Uterus (tissue), 7 donors: ENCODE measurements around a stretch of chr10.

DNA sequence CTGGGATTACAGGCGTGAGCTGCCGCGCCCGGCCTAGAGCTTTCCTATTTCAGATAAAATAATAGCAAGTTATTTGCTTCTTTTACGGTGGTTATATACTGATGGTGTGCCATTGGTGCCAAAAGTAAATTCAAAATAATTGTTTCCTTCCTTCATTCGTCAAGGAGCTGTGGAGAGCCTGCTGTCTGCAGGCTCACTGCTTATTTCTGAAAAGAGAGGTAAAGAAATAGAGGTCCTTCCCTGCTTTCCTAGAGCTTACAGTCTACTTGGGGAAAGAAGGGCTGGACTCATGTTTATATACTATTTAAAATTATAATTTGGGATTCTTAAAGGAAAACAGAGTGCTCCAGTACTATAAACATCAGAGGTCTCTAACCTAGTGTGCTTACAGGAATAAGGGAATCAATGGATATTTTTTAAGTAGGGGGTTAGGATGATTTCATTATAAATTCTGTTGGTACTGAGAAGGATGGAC lies 22.8 kb downstream of the TAF3 start:
- PRO-cap, 4 experiments: no peak in any of the 4 experiments
- RAMPAGE, long total RNA, 2 experiments: no peak in any of the 2 experiments
- RRBS: no CpG with 5 or more reads among the region's 6 CpGs

GRCh38 chr10:7879795-7880518 lies 61.7 kb downstream of the TAF3 start:
- PRO-cap, 4 experiments: no peak in any of the 4 experiments
- RAMPAGE, long total RNA, 2 experiments: no peak in any of the 2 experiments
- RRBS: no CpG with 5 or more reads among the region's 3 CpGs

- PRO-cap, 4 experiments: no peak in any of the 4 experiments
- RAMPAGE, long total RNA, 2 experiments: no peak in any of the 2 experiments
- RRBS: no CpG with 5 or more reads among the region's 16 CpGs
Observed at GRCh38 chr10:8014767-8015587, 39.5 kb upstream of the GATA3 start.

GRCh38 chr10:8183229-8183832 lies 128.8 kb downstream of the GATA3 start:
- PRO-cap, 4 experiments: no peak in any of the 4 experiments
- RAMPAGE, long total RNA, 2 experiments: no peak in any of the 2 experiments
- RRBS: no CpG with 5 or more reads among the region's 5 CpGs

- PRO-cap, 4 experiments: no peak in any of the 4 experiments
- RAMPAGE, long total RNA, 2 experiments: no peak in any of the 2 experiments
- RRBS: no CpG with 5 or more reads among the region's 9 CpGs
Observed at GRCh38 chr10:8402351-8402903, 347.9 kb downstream of the GATA3 start.

- PRO-cap, 4 experiments: no peak in any of the 4 experiments
- RAMPAGE, long total RNA, 2 experiments: no peak in any of the 2 experiments
- RRBS: no CpG with 5 or more reads among the region's 4 CpGs
Observed at GRCh38 chr10:8912020-8912641, 857.6 kb downstream of the GATA3 start.

DNA sequence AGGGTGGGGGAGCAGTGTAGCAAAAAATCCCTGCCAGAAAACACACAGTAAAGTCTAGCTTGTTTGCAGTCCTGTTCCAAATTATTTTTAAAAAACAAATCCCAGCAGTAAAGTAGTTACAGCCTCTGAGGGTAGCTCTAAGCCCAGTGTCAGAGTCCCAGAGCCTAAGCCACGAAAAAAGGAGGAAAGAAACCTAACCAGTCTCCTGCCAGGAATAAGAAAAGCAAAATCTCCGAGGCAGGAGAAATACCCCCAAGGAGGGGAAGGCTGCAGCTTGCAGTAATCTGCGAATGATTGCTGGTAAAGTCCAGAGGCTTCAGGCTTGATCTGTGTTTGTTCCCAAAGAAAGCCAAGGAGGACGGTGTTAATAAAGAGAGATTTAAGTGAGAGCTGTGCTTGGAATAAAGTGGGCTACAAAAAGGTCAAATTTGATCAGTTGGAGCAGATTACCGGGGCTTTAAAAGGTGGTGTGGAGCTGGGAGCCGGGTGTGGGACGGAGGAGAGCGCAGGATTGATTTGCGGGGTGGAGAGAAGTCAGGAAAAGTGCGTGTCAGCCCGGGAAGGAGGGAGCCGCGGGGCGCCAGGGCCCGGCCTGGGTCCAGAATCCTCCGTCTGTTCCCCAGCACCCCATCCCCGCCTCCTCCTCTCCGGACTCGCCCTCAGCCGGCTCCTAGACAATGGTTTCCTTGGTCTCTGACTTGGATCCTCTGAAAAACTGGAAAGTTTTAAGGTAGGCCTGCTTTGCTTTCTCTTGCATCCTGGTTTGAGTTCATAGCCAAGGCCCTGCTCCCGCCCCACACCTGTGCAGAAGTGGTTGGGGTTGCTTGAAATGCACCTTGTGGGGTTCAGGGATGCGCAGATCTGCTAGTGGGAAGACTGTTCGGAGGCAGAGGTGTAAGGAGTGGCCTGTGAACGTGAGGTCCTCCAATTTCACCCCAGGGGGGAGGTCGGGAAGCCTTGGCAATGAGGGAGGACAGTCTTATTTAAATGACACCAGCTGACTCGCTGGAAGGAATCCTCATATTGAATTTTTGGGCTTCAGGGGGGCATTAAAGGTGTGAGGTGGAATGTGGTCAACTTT lies 219.2 kb upstream of the CELF2 start:
- PRO-cap, 4 experiments: peak in 4 of 4 experiments; most common plus-strand start position 540 of the sequence (in 2); most common minus-strand start position 717 of the sequence (in 4)
- RAMPAGE, long total RNA, 2 experiments: start-site peak on the plus strand in 1 of 2 experiments, centred at positions 524 to 652 of the sequence, 70 to 151 reads per replicate
- RRBS: 19% methylated on average over 9 of the region's 26 CpGs

DNA sequence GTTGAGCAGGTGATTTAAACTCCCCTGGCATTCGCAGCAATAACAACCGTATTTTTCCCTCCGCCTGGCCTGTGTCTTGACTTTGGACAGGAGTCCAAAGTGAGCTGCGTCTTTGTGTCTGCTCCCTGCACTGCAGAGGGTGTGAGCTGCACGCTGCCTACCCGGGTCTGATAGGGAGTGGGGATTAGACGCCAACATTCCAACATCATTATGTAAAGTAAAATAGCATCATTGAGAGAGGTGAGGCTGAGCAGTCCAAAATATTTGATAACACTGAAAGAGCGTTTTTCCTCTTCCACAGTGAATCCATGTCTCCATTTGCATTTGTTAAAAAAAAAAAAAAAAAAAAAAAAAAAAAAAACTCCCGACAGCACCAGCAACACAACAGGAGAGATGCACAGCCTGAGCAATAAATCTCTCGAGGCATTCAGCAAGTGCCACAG lies 68.6 kb downstream of the CELF2 start:
- PRO-cap, 4 experiments: peak in 1 of 4 experiments; most common minus-strand start position 132 of the sequence (in 1)
- RAMPAGE, long total RNA, 2 experiments: no peak in any of the 2 experiments
- RRBS: no CpG with 5 or more reads among the region's 10 CpGs

DNA sequence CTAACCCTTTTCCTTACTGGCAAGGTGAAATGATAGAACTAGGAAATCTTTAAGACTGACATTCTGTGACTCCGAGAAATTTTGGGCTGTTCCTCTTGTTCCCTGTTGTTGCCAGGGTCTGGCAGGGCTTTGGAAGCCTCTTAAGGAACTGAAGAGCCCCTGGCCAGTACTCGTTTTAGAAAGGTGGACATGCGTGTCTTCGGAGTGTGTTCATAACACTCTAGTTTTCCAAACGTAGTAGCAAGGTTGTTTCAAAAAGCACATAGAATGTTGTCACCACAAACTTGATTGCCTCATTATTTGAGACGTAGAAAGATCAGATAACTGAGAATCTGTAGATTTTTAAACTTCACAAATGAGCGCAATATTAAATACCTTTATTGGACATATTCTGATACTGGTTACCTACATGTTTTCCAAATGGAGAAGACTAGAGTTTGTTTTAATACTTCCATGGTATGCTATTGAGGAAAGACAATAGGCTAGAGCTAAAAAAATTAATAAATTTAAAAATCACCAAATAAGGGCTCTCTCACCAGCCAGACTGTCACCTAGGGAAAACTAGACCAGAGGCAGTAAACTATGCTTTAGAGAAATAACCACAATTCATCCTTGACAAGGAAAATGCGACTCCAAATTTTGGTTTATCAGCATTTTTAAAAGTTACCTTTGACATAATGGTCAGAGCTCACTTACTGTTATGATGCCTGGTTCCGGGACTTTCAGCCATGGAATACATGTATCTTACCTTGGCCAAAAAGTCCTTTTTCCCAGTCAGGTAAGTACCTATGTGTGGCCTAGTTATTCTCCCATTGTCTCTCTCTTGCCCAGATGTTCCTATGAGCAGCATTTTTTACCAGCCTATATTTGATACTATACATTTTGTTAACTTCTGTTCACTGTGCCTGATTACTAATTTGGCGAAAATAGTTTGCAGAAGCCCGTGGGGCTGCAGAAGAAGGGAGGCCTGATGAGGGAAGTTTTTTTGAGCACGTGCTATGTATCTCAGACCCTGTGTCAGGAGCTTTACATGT lies 149.4 kb downstream of the CELF2 start:
- PRO-cap, 4 experiments: no peak in any of the 4 experiments
- RAMPAGE, long total RNA, 2 experiments: no peak in any of the 2 experiments
- RRBS: no CpG with 5 or more reads among the region's 12 CpGs

GRCh38 chr10:11174746-11175456 lies 157.2 kb downstream of the CELF2 start:
- PRO-cap, 4 experiments: no peak in any of the 4 experiments
- RAMPAGE, long total RNA, 2 experiments: no peak in any of the 2 experiments
- RRBS: no CpG with 5 or more reads among the region's 8 CpGs

- PRO-cap, 4 experiments: peak in 1 of 4 experiments; most common plus-strand start chr10:11176190 (in 1); most common minus-strand start chr10:11176076 (in 1)
- RAMPAGE, long total RNA, 2 experiments: no peak in any of the 2 experiments
- RRBS: no CpG with 5 or more reads among the region's 16 CpGs
Observed at GRCh38 chr10:11175505-11176310, 158.0 kb downstream of the CELF2 start.

DNA sequence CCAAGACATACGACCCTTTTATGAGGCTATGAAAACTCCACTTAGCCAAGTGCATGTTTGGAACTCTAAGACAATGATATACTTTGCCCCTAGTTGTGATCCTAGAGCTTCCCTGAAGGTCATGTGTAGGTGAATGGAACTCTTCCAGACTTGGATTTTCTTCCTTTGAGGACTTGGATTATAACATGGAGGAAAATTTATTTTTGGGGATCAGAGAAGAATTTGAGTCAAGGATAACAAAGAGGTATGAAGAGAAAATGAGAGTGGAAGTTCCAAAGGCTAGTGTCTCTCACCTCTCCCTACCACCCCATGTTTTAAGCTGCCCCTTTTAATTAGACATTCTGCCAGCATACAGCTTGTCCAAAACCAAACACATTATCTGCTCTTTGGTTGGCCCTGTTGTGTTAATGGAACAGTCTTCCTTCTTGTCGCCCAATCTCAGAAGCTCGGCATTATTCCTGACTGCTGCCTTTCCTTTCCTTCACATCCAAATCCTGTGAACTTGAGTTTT lies 164.8 kb downstream of the CELF2 start:
- PRO-cap, 4 experiments: no peak in any of the 4 experiments
- RAMPAGE, long total RNA, 2 experiments: no peak in any of the 2 experiments
- RRBS: no CpG with 5 or more reads among the region's 3 CpGs

DNA sequence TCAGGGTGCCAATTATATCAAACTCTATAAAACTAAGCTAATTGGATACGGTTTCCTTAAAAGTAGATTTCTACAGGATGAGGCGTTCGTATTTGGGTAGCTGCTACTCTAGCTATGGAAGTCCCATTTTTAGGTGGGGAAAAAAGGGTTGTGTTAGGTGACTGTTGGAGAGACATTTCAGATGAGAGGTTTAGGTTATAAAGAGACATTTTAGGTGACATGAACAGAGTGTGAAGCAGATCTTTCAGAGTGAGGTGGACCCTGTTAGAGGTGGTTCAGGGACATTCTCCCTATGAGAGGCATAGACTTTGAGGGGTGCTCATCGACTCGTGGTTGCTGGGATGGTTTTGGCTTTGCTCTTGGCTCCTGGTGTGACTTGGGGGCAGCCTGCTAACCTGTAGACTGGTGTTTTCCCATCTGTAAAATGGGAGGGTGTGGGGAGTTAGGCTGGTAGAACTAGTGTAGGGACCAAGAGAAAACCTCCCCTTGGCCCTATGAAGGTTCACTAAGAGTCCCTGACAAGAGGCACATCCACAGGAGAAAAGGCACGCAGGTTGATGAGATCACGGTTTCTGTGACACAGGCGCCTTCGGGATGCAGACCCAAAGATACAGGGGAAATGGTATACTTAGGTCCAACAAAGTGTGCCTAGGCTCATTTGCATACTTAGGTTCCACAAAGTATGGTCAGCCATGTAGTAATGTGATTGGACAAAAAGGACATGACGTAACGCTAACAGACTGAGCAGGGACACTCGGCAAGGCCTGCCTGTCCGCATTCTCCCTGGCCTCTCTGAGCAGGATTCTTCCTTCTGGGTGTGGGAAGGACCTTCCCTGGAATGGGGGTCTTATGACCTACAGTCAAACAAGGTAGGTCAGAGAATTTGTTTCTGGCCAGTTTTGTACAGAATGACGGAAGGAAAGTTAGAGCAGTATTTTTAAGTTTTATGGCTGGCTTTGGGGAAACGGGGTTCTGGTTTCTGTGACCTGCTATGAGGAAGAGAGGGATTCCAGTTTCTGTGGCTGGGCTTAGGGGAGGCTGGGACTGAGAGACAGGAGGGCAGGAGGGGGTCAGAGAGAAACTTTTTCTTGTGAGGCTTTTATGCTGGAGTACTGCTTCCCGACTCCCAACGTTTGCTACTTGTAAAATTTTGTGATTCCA lies 190.5 kb downstream of the CELF2 start:
- PRO-cap, 4 experiments: no peak in any of the 4 experiments
- RAMPAGE, long total RNA, 2 experiments: no peak in any of the 2 experiments
- RRBS: no CpG with 5 or more reads among the region's 17 CpGs

DNA sequence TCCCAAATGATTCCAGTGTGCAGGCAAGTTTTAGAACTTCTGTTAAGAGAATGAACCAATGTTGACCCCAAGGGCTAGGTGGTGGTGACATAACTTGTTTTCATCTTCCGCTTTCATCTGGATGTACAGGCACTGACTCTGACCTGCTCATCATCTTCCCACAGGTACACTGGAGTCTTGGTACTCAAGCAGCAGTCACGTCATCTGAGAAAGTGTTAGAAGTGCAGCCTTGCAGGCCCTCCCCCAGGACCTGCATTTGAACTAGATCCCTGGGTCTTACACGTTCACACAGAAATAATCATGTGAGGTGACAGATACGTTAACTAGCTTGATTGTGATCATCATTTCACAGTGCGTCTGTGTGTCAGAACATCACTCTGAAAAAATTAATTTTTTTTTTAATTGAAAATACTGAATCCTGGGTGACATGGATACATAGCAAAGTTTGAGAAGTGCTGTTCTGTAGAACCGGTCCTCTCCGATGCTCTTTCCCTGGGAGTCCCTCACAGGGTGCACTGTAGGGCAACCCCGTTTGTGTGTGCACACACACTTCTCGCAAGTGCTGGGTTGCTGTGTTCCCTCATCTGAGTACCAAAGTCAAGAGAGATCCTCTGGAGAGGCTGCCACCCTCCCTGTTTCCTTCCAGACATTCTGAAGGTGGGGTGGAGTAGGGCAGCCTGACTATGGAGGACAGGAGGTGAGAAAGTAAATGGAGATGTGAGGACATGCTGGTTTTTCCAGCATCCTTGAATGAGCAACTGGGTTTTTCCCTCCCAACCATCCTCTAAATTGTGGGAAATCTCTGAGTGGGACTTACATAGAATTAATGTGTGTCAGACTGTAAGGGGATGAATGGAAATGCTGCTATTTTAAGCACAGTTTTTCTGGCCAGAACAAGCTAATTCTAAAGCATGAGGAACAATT lies 212.5 kb downstream of the CELF2 start:
- PRO-cap, 4 experiments: no peak in any of the 4 experiments
- RAMPAGE, long total RNA, 2 experiments: start-site peak on the plus strand in 1 of 2 experiments, centred at position 642 of the sequence, 8 reads per replicate
- RRBS: no CpG with 5 or more reads among the region's 9 CpGs

GRCh38 chr10:11244307-11244506 lies 226.5 kb downstream of the CELF2 start:
- PRO-cap, 4 experiments: no peak in any of the 4 experiments
- RAMPAGE, long total RNA, 2 experiments: no peak in any of the 2 experiments
- RRBS: no CpG with 5 or more reads among the region's 7 CpGs

DNA sequence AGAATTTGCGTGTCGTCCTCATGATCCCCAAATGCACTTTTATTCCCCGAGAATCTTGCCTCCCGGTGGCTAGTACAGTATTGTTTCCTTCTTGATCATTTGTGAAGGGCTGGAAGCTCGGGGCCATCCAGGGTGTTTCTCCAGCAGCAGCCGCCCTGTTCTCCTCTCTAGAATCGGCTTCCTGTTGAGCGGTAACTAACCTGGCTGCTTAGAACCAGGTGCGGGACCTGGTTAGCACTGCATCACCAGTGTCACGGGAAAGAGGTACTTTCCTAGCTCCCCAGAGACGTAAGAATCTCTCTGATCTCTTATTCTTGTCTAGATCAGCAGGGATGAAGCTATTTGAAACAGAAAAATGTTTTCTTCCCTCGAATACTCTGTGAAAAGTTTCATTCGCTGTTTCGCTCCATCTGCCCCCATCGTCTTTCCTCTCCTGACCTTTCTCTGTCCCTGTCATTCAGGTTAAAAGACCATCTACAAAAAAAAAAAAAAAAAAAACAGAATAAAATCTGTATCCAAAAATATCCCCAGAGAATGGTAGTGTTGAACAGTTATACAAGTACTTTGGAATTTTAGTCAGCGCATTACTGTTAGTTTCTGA lies 239.3 kb downstream of the CELF2 start:
- PRO-cap, 4 experiments: no peak in any of the 4 experiments
- RAMPAGE, long total RNA, 2 experiments: no peak in any of the 2 experiments
- RRBS: 90% methylated on average over 2 of the region's 16 CpGs

GRCh38 chr10:11261029-11261976 lies 243.6 kb downstream of the CELF2 start:
- PRO-cap, 4 experiments: no peak in any of the 4 experiments
- RAMPAGE, long total RNA, 2 experiments: no peak in any of the 2 experiments
- RRBS: no CpG with 5 or more reads among the region's 13 CpGs

- PRO-cap, 4 experiments: no peak in any of the 4 experiments
- RAMPAGE, long total RNA, 2 experiments: no peak in any of the 2 experiments
- RRBS: no CpG with 5 or more reads among the region's 14 CpGs
Observed at GRCh38 chr10:11300455-11300889, 282.8 kb downstream of the CELF2 start.

GRCh38 chr10:11332076-11333119 lies 279.1 kb downstream of the USP6NL start:
- PRO-cap, 4 experiments: no peak in any of the 4 experiments
- RAMPAGE, long total RNA, 2 experiments: no peak in any of the 2 experiments
- RRBS: no CpG with 5 or more reads among the region's 16 CpGs

DNA sequence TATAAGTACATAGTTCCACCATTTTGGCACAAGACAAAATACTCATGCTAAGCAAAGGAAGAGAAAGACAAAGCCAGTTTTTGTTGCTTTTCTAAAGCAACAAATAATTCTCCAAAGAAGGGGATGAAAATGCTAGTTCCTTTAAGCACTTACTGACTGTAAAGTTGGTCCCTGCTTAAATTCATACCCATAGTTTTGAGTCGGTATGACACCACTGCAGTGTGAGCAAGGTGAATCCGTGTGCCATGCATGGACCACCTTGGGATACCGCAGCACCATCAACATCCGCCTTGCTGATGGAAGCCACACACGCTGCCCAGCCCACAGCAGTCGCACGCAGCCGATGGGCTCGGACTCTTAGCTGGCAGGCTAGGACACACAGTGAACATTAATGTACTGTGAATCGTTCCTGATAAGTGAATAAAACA lies 275.6 kb downstream of the USP6NL start:
- PRO-cap, 4 experiments: no peak in any of the 4 experiments
- RAMPAGE, long total RNA, 2 experiments: no peak in any of the 2 experiments
- RRBS: no CpG with 5 or more reads among the region's 10 CpGs